ENCODE measurements around a stretch of chr5.

DNA sequence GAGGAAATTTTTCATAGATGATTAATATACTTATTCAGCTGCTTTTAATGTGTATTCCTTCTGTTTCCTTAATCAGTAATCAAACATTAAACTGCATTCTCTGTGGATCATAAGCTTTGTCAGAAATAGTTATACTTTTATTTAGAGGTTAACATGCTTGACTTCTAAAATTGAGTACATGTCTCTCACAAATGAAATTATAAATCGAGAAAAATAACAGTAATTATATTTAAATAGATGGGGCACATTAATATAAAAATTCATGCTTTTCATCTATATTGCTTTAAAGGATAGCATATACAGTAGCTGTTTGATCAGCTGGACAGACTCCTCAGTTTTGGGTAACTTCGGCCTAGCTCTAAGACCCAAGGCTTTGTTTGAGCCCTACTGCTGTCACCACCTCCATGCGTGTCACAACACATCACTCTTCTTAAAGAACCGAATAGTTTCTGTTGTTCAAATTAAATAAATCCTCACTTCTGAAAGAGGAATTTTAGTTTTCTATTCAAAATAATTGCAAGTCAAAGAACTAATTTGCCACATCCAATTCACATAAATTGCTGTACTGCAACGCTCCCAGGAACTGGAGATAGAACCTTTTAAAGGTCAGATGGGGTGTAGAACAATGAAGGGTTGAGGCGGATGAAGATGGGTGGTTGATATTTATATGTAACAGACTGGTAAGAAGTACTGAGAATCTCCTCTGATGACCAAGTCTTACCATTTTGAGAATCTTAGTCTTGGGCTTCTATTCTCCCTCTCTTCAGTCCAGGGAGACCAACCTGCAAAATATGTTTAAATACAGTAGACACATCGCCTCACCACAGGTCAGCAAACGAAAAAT, 1.7 kb downstream of the NREP start:
- RRBS, result no CpG with 5 or more reads among the region's 8 CpGs

DNA sequence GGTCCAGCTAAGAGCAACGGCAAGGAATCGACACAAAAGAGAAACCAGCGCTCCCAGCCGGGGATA, 109 bp downstream of the NREP start:
- RRBS, result no CpG with 5 or more reads among the region's 4 CpGs

GRCh38 chr5:112224875-112225587, 194.0 kb downstream of the EPB41L4A start:
- RRBS, result no CpG with 5 or more reads among the region's 3 CpGs

GRCh38 chr5:112837978-112839060, 22.8 kb upstream of the SRP19 start:
- RRBS, result no CpG with 5 or more reads among the region's 11 CpGs

DNA sequence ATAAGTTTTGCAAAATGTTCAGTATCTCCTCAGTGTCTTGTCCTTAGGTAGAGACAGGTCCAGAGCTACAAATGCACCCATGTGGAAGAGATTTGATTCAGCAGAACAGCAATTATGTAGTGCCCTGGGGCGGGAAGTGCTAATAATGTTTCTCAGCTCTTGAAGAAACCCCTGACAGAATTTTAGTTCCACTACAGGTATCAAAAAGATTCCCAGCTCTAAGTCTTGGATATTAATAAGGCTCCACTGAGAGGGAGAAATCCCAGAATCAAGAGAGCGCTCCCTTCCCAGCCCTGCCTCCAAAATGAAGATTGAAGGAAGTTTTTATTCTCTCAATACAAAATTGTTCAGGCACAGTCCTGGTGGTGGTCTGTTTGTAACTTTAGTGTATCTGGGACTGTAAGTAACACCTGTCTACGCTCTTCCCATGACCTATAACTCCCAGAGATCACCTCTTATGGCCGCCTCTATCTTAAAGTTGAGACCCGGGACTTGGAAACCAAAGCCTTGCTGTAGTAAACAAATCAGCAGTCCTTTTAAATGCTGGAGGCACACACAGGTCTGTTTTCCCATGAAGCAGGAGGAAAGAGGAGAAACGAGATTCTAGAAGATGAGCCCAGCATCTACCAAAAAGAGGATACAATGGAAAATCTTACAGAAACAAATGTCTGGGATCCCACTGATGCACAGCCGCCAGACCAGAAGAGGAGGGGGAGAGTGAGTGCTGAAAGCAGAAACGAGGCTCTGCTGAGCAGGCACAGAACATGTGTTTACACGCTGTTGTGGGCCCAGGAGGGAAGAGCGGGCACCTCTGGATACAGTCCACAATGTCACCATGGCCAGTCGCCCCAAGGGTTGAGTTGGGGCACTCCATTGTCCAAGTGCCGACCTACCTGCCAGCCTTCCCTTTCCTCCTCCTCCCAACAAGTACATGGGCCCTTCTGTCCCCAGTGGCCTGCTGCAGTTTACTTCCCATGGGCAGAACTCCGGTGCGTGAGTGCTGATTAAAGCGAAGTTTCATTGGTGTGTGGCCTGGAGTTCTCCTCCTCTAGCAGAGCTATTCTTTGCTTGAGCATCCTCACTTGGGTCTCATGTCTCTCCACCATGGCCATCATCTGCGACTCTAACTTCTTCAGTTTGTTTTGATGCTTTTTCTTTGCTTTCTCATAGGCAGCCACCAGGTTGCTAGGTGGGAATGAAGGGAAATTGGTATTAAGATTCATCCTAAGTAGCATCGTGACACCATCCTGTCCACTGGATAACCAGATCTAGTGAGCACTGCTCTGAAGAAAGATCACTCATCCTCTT, 50.2 kb downstream of the DCP2 start:
- RRBS, result no CpG with 5 or more reads among the region's 17 CpGs

- RRBS, result no CpG with 5 or more reads among the region's 3 CpGs
These were observed 222.9 kb downstream of the DCP2 start for GRCh38 chr5:113199342-113200027.

DNA sequence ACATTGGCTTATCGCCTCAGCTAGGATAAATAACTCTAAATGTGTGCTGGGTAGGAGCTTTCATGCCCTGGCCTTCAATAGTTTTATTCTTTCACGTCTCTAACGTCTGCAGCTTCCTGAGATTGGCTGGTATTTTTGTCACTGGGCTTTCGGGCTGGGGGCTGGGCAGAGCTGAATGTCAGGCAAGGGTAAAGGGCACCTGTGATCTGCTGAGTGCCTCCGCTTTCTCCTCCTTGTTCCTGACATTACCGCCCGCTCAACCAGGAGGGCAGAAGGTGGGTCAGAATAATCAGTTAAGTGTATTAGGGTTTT, 216.6 kb downstream of the TSSK1B start:
- RRBS, result no CpG with 5 or more reads among the region's 7 CpGs

GRCh38 chr5:113294246-113295395, 140.2 kb downstream of the TSSK1B start:
- RRBS, result under 1% methylated on average over 12 of the region's 71 CpGs

- RRBS, result no CpG with 5 or more reads among the region's 1 CpG
These were observed 31.4 kb downstream of the KCNN2 start for GRCh38 chr5:114393358-114393555.

DNA sequence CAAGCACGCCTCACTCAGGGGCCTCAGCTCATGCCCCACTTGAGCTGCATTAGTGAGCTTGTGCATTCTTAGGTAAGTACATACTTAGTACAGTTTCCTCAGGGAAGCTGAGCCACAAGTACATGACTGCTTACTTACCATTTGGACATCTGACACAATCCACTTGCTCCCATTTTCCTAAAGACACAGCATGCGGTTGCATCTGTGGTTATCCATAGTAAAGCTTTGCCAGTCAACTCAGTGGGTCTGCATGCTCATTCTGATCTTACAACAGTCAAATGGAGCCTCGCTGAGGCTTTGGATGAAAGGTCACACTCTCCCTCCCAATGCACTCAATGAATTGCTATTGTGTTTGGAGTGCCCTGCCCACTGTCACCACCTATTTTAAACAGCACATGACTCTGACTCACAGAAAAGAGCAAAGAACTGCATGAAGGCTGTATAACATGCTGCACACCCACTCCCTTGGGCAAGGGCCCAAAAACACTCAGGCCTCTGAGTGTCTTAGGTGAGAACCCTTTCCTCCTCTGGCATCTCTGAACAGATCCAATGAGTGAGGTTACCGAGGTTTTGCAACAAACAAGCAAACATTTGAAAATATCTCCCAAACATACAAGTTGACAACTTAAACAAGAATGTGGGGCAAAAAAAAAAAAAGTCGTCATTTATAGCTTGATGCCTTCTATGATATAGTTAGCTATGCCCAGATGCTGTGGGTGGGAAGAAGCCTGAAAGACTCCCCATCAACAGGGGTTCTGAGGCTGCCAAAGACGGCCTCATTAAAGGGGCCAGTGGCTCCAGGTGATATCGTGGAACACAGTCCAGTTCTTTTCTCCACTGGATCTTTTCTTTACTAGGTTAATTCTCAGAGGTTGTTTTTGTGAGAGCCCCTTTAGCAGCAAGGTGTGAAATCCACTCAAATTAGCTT, 118.8 kb upstream of the CCDC112 start:
- RRBS, result no CpG with 5 or more reads among the region's 7 CpGs

DNA sequence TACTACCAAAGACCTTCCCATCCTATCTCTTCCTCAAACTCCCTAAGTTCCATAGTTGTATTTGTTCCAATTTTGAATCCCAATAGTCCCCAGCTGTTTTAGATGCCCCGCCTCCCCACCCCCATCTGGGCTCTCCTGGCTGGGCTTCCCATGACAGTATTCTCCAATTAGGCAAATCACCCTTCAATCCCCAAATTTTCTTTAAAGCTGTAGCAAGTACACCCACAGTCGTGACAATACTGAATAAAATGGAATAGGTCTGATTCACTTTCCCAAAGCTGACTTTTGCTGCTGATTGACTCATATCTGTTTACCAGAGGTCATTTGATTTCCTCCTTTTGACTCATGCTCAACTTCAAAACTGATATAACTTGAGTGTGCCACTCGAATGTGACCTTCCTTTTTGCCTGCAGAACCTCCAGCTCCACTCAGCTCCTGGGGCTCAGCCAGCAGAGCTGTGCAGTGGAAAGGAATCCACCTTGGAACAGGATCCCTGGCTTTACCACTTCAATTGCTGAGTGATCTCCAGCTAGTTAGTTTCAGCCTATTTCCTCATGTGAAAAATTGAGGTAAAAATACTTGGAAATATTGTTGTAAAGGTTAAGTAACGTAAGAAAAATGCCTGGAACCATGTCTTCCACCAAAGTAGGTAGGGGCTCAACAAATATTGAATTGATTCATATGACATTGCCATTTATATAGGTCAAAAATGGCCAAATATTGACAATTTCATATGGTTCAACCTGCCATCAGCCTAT, 84.1 kb downstream of the FEM1C start:
- RRBS, result no CpG with 5 or more reads among the region's 4 CpGs

DNA sequence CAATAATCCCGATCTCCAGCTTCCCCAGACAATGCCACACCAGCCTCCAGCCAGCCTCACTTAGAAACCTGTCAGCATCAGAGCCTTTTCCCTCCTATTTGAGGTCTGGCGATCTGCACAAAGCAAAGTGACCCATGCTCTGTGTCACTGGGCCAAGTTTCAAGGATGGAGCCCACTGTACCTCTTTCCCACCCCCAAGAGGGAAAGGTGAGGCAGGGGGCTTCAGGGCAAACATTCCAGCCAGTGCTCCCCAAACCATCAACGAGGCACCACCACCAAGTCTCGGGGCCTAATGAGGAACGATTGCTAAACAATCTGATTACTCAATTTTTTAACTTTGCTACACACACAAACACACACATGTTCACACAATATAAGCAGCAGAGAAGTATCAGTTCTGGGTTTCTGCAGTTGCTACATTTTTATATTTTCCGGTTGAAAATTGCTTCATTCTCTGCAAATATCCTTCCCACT, 60.3 kb downstream of the FEM1C start:
- RRBS, result no CpG with 5 or more reads among the region's 6 CpGs

DNA sequence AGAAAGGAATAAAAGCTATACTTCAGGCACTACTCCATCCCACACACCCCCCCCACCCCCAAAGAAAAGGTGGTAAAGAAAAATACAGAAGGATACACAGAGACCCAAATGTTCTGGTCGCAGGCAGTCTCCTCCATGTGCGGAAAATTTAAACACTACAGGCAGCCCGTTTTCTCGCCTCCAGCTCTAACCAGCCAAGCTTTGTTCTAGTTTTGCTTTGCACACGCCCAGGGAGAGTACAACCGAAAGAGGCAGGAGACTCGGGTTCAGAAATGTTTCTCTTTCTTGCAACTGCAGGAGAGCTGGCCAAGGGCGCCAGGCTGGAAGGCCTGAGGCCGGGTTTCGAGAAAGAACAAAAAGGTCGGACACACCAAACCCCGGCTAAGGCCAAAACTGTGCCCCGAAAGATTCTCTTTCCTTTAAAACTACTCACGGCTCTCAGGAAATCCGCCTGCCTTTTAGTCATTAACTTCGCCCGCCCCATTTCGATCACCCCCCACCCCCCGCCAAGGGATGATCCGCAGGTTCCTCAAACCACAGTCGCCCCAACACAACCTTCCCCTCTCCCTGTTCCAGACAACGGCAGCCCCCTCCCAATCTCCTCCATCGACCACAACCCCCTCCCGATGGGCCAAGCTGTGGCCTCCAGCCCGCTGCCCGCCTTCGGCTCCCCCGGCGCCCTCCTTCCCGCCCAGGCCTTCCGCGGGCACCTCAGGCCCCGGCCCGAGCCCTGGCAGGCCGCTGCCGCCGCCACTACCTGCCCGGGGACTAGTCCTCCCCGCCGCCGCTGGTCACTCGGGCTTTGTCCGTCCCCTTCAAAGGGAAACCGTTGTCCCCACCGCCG, 587 bp downstream of the FEM1C start:
- RRBS, result 2% methylated on average over 18 of the region's 46 CpGs

- RRBS, result no CpG with 5 or more reads among the region's 5 CpGs
These were observed 83.6 kb downstream of the COMMD10 start for GRCh38 chr5:116168336-116168911.

DNA sequence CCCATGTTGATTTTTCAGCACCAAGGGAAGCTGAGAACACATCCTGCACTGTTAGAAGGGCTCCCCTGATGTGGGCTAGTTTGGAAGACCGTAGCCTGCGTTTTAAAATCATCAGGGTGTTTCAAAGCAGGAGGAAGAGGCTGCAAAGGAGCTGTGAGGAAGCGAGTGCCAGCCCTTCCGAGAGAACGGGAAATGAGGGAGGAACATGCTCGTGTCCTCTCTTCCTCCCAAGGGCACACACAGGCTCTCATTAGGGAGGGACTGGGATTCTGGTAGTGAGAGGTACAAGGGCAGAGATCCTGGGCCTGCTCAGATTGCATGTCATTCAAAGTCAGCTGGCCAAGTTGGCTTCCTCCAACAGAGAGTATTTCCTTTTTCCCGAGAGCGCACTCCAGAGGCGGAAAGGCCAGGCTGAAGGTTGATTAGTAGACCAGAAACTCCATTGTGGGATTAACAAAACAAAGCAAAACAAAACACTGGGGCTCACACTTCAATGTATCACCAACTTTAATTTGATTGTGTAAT, 185.8 kb downstream of the SEMA6A start:
- RRBS, result no CpG with 5 or more reads among the region's 9 CpGs

- RRBS, result no CpG with 5 or more reads among the region's 13 CpGs
These were observed 129.9 kb downstream of the SEMA6A start for GRCh38 chr5:116444569-116445187.

GRCh38 chr5:116544270-116544923, 30.2 kb downstream of the SEMA6A start:
- RRBS, result no CpG with 5 or more reads among the region's 4 CpGs

DNA sequence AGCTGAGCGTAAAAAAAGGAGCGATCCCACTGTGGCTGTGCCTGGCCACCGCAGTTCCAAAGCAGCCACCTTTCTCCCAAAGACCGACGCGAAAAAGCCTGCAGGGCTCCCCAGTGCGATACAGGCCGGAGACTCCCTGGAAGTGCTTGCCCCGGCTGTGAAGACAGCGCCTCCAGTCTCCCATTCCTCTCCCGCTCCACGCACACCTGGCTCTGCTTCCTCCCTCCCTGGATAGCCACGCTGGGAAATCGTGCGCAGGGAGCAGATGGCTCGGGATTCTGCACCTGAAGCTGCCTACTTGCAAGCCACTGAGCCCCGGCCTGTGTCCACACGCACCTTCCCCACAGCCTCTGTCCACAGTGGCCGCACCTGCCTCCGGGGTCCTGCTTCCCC, 2.3 kb downstream of the SEMA6A start:
- RRBS, result 5% methylated on average over 4 of the region's 20 CpGs

- RRBS, result no CpG with 5 or more reads among the region's 16 CpGs
These were observed 601 bp upstream of the SEMA6A start for GRCh38 chr5:116575236-116575612.